Aortic smooth muscle cell (primary cell): ENCODE results near the genes TMEM121B and HIRA.

DNA sequence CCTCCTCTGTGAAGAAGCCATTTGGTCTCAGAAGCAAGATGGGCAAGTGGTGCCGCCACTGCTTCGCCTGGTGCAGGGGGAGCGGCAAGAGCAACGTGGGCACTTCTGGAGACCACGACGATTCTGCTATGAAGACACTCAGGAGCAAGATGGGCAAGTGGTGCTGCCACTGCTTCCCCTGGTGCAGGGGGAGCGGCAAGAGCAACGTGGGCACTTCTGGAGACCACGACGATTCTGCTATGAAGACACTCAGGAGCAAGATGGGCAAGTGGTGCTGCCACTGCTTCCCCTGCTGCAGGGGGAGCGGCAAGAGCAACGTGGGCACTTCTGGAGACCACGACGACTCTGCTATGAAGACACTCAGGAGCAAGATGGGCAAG lies 273 bp downstream of the POTEH start:
- RRBS, result no CpG with 5 or more reads among the region's 14 CpGs

- RRBS, result no CpG with 5 or more reads among the region's 4 CpGs
Observed at GRCh38 chr22:16599505-16600009, 6.9 kb upstream of the CCT8L2 start.

GRCh38 chr22:17035854-17036698 lies 28.1 kb upstream of the GAB4 start:
- RRBS, result 3% methylated on average over 9 of the region's 47 CpGs

DNA sequence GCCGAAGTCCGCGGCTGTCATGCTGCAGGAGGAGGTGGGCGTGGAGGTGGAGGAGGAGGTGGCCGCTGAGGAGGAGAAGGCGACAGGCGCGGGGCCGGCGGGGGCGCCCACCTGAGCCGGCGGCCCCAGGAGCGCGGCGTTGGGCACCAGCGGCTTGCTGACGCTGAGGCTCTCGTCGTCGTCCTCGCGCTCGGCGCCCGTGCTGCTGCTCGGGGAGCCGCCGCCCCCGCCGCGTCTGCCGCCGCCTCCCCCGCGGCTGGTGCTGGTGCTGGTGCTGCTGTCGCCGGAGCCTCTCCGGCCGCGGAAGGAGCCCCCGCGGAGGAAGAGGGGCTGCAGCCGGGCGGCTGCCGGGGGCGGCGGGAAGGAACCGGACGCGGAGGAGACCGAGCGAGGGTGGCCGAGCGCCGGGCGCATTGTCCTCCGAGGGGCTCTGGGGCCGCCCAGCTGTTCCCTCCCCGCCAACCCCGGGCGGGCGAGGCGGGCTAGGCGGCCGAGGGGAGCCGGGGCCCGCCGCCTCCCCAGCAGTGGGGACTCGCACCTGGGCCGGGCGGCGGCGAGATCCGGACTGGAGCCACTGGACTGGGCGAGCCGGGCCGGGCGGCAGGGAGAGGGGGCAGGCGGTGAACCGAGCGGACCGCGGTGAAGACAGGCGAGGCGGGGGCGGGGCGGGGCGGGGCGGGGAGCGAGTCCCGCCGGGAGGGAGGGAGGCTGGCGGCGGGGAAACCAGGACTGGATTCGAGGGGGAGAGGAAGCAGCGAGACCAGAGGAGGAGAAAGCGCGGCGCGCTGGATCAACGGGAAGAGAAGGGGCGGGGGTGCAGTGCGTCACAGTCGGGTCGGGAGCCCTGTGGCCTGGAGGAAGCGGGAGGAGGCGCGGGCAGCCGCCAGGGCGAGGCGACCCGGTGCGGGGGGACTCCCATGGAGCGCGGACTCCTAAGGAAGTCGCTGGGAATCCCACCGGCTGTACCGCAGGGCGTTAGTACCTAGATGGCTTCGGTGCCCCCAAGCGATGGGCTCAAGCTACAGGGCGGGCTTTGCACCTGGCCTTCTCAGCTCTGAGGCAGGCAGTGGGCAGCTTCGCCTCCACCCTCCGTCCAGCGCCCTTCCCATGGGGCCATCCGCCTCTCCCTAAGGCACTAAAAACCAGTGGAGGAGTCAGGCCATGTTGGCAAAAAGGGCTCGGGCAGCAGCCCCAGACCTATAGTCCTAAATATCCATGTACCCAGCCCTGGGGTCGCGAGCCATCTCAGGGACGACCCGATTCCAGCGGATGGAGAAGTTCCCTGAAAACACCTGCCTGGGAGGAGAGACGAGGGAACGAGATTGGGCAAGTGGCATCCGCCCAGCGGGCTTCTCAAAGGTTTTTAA lies at the start of gene TMEM121B:
Gene TMEM121B, minus strand, starts transcription at position 647 of the 1,367 bp plus-strand sequence.
- RRBS, result 2% methylated on average over 34 of the region's 137 CpGs

DNA sequence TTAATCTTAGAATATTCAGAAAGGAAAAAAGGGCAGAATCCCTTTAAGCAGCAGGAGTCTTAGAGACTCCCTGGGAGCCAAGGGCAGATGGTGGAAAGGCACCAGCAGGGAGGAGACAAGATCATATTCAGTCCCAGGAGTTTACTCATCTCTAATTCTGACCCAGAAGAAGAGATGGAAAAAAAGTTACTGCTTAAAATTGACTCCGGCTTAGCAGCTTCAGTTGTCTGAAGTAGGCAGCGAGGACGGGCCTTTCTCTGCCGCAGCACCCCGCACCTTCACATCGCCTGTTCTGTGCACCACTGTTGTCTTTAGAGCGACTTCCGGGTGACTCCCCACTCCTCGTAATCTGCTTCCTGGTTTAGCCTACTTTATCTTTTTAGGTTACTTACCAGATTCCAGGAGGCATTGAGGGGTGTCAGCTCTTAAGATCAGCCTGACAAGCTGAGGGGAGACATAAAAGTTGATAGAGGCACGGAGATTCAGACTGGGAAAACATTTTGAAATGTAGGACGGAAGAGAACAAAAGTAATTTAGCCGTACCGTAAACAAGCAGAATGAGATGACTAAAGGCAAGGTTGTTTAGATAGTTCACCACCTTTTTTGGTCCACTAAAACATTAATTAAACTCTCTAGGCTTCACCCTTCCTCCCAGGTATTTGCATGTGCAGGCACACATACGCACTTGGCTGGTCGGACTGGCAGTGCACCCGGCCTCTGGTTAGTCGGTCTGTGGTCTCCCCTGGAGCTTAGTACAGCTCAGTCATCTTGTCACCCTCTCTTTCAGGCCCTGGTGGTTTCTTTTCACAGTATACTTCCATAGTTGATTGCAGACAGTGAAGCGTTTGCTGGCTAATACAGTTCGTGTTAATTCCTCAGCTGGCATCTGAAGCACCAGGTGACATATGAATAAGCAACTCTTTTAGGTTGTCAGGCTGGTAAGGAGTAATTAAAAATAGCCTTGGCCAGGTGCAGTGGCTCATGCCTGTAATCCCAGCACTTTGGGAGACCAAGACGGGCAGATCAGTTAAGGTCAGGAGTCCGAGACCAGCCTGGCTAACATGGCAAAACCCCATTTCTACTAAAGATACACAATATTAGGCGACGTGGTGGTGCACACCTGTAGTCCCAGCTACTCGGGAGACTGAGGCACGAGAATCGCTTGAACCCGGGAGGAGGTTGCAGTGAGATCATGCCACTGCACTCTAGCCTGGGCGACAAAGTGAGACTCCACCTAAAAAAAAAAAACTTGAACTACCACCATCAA lies 74.6 kb downstream of the CECR2 start:
- RRBS, result 5% methylated on average over 4 of the region's 28 CpGs

DNA sequence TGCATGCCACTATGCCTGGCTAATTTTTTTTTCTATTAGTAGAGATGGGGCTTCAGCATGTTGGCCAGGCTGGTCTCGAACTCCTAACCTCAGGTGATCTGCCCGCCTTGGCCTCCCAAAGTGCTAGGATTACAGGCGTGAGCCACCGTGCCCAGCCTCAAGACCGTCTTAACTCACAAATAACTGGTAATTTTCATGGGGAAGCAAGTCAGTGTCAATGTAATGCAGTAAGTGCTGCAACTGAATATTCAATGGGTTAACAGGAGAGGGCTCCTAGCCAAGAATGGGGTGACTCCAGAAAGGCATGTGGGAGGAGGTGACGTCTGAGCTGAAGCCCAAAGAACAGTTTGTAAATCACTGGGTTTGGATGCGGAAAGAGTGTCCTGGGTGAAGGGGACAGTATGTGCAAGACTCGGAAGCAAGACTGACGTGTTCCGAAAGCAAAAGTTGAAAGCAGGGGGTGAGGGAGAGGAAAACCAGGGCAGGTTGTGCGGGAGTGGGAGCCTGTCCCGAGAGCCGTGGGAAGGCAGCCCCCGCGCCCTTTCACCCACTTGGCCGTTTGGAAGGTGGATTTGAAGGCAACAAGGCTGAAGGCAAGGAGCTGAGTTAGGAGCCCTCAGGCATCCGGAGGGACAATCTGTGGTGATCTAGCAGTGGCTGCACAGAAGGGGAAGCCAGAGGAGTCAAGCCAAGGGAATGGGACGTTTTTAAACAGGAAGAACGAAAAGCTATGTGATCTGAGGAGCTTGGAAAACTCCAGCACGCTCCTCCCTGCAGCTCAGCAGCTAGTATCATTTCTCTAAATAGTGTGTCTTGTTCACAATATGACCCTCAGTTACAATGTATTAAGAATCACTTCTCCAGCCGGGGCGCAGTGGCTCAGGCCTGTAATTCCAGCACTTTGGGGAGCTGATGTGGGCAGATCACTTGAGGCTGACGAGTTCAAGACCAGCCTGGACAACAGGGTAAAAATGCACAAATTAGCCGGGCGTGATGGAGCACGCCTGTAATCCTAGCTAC lies 7.6 kb downstream of the SLC25A18 start:
- RRBS, result 18% methylated on average over 1 of the region's 26 CpGs

- RRBS, result no CpG with 5 or more reads among the region's 18 CpGs
Observed at GRCh38 chr22:17781267-17782304, 7.3 kb upstream of the BID start.

- RRBS, result no CpG with 5 or more reads among the region's 14 CpGs
Observed at GRCh38 chr22:17837079-17837918, 63.0 kb upstream of the BID start.

DNA sequence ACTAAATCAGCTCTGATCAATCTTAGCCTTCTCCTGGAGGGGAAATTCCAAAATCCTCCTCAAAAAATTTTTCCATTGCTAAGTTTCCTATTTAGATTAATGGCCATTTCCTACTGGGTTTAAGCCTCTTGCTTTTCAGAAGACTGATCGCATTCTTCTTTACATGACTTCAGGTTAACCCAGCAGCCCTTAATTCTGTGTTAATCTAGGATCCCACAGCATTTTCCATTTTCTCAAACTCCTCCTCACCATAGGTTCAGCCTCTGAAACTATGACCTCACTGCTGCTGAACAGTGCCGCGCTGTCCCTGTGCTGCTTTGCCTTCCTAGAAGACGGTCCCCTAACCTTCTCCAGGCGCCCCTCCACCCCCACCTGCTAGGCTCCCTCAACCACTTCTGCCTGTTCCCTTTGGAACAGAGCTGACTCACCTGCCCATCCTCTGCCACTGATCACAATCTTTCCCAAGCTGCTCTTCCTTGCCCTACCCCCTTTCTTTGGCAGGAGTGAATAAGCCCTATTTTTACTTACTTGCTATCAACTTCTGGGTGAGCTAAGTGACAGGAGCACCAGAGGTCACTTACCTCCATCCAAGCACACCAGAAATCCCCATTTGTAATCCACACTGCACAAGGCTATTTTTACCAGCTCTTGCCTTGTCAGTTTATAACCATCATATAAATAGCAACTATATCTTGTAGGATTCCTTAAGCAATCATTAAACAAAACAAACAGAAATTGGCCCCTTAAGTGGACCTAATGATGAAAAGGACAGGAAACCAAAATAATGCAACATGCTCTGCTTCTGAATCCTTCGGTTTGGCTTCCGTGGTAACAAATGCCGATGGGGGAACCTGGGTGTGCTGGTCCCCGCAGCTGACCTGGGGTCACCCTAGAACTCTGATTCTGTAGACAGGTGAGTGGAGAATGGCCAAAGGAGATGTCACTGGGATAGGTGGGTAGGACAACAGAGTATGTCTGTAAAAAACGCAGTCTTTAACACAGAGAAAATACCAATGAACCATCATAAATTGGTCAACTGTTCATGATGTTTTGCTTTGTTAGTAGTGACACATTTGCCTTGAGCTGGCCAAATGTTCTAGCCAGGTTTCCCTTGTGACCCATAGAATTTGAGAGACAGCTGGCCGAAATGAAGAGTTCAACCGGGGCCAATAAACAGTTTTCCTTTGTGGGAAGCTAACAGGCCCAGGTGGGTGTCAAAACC lies 116.1 kb upstream of the BID start:
- RRBS, result no CpG with 5 or more reads among the region's 12 CpGs

DNA sequence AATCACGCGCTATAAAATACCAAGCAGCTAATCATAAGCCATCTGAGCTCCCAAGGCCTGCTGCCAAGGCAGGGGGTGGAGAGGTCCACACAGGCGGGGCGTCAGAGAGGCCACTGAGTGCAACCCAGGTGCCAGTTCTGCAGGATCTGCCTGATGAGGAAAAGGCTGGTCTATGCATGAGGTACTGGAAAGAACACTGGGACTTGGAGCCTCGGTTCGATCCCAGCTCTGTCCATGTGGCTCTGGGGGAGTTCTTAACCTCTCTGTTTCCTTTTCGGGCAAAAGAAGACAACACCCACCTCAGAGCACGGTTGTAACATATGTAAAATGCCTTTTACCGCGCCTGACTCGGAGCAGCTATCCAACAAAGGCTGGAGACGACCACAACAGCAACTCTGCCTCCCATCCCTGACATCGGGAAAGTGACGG lies 71.7 kb downstream of the MICAL3 start:
- RRBS, result no CpG with 5 or more reads among the region's 14 CpGs

- RRBS, result no CpG with 5 or more reads among the region's 7 CpGs
Observed at GRCh38 chr22:17998896-17999377, 25.4 kb downstream of the MICAL3 start.

DNA sequence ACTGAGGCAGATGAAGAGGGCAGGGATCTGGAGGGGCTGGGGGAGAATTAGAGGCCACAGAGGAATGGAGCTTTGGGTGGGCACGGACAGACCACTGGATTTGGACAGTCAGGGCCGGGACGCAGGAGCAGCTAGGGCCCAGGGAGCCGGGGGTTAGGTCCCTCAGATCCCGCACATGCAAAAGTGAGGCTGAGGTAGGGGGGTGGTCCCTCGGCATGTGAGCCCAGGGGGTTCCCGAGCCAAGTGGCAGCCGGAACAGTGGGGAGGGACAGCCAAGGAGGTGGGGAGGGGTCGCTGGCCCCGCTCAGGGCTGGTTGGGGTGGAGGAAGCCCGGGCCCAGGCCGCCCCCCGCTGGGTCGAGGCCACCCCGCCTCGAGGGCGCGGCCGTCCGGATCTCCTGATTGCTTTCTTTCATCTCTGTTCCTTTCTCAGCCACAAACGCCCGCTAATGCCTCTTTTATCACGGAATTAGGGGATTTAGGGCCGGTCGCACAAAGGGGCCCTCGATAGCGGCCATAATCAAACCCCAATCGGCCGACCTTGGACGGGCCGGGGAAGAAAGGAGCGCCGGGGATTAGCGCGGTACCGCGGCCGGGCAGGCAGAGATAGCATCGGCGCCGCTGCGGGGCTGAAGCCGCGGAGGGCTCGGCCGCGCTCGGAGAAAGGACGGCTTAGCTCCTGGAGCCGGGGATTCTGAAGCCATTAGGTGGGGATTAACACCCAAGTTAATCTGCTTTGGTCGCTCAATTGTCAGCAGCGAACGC lies 9.2 kb downstream of the SLC25A1 start:
- RRBS, result 3% methylated on average over 33 of the region's 53 CpGs

DNA sequence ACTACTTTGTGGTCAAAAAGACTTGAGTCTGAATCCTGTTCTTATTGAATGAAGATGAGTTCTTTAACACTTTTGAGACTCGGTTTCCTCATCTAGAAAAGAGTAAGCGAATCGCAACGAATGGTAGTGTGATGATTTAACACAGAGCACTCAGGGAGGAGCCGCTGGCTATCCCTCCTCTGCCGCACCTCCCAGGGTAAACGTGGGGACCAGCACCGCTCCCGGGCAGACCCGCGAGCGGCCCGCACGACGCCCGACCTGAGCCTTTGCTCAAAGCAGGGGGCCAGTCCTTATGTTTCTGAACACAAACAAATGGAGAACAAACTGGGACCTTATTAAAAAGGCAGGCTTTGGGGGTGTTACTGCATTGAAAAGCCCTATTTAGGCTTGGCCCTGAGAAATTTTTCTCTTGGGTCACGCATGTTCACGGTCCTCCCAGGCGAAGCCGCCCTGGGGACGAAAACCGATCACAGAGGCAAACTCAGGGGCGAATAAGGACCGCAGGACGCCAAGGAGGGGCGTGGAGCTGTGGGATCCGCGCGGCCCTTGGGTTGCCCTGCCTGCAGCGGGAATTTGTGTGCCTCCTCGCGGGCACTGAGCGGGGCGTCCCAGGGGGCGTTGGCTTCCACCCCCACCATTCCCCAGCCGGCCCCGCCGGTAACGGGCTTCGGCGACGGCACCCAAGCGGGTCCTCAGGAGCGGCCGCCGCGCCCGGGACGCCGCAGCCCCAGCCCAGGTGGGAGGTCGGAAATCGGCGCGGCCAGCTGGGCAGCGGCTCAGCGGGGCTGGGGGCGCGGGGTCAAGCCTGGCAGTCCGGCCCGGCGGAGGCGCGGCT lies 570 bp downstream of the CLTCL1 start:
- RRBS, result 2% methylated on average over 18 of the region's 63 CpGs

DNA sequence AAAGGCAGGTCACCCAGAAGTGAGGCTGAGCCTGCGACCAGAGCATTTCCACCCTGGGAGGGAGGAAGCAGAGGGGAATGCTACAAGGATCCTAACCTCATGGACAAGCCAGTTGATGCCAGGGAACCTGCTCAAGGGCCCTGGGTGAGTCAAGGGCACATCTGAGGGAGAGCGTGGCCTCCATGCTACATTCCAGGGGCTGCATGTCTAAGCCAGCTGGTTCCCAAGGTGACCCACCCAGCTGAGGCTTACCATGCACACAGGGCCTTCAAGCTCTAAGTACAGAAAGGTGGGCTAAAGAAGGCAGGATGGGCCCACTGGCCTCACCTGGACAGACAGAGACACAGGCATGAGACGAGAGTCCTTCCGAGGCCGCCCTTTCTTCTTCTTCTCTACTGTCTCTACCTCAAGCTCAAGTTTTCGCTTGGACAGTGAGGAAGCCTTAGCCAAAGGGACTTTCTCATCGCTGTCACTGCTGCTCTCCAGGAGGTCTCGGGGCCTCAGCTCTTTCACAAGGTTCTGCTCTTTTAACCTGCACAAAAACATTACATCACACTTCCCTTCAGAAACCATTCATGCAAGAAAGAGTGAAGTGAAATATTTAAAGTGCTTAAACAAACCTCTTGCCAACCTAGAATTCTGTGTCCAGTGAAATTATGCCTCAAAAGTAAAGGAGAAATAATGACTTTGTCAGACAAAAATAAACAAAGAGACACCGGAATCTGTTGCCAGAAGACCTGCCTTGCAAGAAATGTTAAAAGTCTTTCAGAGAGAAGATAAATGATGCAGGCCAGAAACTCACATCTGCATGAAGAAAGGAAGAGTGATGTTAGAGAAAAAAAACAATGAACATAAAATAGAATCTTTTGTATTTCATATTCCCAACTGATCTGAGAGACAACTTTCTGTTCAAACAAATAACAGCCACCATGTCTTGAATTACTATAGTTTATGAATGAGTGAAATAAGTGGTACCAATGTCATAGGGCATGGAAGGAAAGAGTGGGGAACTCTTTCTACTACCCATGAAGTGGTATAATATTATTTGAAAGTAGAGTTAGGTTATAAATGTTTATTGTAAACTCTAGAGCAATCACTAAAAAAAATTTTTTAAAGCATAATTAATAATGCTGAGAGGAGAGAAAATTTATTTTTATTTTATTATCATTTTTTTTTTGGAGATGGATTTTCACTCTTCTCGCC lies 69.7 kb downstream of the HIRA start:
- RRBS, result no CpG with 5 or more reads among the region's 10 CpGs

DNA sequence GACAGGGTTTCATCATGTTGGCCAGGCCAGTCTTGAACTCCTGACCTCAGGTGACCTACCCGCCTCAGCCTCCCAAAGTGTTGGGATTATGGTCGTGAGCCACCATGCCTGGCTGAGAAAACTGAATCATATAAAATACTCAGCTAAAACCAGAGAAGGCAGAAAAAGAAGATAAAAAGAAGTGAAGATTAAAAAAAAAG lies 68.9 kb downstream of the HIRA start:
- RRBS, result no CpG with 5 or more reads among the region's 2 CpGs

DNA sequence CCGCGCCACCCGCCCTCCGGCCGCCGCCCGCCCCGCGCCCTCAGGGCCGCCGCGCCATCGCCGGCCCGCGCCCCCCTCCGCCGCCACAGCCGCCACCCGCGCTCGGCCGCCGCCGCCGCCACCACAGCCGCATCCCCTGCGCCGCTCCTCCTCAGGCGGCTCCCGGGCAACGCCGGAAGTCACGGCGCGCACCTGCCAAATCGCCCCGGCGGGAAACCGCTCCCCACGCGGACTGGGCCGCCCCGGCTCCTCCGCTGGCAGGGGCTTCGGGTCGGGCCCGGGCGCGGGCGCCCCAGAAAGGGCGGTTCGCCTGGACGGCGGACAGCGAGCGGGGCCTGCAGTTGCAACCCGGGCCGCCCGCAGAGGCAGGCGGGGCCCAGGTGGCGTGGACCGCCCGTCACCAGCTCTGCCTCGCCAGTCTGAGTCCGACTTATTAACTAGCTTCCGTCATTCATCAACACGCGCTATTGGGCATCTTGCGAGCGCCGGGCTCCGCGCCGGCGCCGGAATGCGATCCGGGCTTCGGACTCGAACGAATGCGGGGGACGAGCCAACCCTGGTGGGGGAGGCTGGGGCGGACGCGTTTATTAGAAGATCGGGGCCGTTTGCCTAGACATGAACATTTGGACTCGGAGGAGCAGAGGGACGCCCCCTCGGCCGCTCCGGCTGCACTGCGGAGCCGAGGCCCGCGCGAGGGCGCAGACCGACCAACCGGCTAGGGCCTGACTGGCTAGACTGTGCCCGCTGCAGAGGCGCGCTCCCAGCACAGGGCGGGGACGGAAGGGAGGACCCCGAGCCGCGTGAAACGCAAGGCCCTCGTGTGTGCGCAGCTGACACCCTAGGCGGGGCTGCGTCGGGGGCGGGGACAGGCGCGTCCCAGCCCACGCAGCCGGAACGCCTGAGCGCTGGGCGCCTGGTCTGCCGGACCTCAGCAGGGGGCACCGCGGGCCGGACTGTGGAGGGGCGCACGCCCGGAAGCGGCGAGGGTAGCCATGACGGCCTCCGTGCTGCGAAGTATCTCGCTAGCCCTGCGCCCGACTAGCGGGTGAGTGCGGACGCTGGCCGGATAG lies at the start of gene HIRA:
Gene HIRA, minus strand, starts transcription at position 171 of the 1,070 bp plus-strand sequence.
- RRBS, result 1% methylated on average over 64 of the region's 143 CpGs

GRCh38 chr22:19482067-19483040 lies 2.6 kb downstream of the CDC45 start:
- RRBS, result no CpG with 5 or more reads among the region's 12 CpGs

- RRBS, result no CpG with 5 or more reads among the region's 19 CpGs
Observed at GRCh38 chr22:19503188-19504315, 20.7 kb downstream of the CLDN5 start.

- RRBS, result no CpG with 5 or more reads among the region's 2 CpGs
Observed at GRCh38 chr22:19571833-19572183, 47.6 kb upstream of the CLDN5 start.

- RRBS, result no CpG with 5 or more reads among the region's 12 CpGs
Observed at GRCh38 chr22:19663951-19664365, 50.3 kb upstream of the SEPTIN5 start.